Calu3 (cell line): ENCODE results near the gene P4HB.

- PRO-cap = unidirectional peak, minus-strand start at chr17:81860535
Observed at GRCh38 chr17:81860264-81860776, at the start of gene P4HB. P4HB (minus strand) TSS chr17:81860535.

GRCh38 chr17:81868439-81869169 is 2.5 kb downstream of the ARHGDIA start:
- PRO-cap = no peak

GRCh38 chr17:81889527-81890146 is 1.7 kb downstream of the ALYREF start:
- PRO-cap = no peak

DNA sequence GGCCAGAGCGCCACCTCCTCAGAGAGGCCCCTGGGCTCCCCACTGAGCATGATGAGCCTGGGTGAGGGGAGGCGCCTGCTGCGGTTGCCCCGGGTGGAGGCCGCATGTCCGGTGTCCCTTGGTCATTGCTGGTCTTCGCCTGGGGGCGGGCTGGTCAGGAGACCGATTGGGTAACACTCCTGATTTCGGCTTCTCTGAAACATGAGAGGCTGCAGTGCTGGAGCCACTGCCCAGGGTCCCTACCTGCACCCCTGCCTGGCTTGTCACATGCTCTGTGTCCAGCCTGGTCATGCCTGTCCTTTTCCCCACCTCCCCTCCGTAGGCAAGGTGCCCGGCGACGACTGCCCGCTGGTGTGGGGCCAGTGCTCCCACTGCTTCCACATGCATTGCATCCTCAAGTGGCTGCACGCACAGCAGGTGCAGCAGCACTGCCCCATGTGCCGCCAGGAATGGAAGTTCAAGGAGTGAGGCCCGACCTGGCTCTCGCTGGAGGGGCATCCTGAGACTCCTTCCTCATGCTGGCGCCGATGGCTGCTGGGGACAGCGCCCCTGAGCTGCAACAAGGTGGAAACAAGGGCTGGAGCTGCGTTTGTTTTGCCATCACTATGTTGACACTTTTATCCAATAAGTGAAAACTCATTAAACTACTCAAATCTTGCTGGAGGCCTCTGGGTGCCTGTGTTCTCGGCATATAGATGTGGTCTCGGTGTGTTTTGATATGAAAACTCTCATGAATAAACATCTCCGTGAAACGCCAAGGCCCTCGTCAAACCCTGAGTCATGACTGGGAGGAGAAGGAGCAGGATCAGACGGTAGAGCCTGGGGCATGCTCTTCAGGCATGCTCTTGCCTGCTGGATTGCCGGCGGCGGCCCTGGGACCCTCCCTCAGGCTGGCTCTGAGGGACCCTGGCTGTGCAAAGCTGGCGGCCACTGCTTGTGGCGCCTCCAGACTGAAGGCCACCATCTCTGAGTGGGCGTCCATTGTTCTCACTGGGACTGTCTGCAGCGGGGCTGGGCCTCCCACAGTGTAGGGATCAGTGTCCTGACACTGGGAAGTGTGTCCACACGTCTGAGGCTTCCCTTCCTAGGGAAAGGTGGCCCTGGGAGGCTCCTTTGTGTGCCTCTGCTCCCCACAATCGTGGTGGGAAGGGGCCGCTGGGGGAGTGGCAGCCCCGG is 2.1 kb upstream of the NPB start:
- PRO-cap = no peak

DNA sequence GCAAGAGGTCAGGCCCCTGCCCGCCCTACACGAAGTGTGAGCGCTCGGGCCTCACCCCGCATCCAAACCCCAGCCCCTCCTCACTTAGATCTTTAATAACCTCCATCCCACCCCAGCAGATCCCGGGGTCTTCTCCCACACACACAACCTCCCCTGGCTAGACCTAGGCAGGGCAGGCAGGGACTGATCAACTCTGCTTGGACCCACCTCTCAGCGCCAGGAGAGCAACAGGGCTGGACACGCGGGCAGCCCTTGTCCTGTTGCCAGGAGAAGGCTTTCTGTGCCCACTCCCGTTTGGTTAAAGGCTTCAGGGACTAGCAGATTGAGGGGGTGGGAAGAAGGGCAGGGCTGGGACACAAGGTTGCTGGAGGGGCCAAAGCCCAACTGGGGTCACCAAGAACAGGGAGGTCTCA is 477 bp upstream of the SIRT7 start:
- PRO-cap = no peak

DNA sequence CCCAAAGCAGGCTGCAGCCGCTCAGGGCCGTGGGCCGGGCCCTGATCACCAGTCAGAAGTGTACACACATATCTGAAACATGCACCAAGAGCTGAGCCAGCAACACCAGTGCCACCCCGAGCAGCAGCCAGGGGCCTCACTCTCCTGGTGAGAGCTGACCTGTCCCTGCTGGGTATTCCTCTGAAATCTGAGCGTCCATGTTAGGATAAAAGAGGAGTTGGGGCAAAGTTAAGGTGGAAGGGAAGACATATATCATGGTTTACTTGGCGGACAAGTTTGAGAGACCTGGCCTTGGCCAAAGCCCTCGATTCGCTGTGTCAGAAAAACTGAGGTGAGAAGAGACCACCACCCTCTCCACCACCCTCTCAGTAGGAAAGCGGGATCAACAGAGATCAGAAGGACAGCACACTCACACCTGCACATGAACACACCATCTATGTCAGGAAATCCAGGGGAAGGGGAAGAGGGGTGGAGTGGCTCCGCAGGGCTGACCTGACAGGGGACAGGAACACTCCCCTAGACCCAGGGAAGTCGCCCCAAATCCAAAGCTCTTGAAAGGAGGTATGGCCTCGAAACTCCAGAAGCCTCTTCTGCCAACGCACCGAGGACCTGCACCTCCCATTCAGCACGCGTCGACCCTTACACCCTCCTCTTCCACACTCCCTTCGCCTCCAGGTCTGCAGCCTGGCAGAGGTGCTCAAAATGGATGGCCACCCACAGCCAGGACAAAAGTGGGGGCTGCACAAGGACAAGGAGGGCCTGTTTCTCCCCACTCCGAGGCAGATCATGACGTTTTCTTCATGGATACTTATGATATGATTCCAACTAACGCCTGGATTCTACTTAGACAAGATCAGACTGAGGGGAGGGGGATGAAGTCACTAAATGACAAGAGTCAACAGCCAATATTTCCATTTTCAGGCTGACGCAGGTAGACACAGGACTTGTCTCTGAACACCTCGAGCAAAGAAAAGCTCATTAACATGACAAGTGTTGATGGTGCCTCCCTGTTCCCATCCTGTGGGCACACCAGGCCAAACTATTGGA is 1.7 kb upstream of the SIRT7 start:
- PRO-cap = unidirectional peak, minus-strand start at position 49 of the sequence

GRCh38 chr17:81959689-81960766 is 959 bp downstream of the NOTUM start:
- PRO-cap = no peak

- PRO-cap = no peak
Observed at GRCh38 chr17:82050581-82051234, 903 bp downstream of the RFNG start.

DNA sequence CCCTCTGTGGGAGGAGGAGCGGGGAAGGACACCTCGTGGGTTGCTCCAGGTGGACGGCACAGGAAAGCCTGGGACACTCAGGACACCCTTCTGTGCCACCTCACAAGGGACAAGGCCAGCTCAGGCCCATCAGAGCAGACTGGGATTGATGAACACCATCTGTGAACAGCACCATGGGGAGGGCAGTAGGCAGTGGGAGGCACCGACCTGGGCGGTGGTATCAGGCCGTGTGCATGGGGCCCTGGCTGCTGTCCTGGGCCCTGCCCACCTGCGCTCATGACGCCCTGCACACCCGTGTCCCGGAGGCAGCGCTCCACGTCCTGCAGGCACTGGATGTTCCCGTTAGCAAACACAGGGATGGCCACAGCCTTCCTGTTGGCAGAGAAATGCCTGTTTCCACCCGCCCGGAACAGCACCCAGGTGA is 4.2 kb downstream of the DUS1L start:
- PRO-cap = no peak

GRCh38 chr17:82081911-82083127 is 15.7 kb downstream of the FASN start:
- PRO-cap = no peak

- PRO-cap = no peak
Observed at GRCh38 chr17:82092195-82093151, 5.6 kb downstream of the FASN start.

DNA sequence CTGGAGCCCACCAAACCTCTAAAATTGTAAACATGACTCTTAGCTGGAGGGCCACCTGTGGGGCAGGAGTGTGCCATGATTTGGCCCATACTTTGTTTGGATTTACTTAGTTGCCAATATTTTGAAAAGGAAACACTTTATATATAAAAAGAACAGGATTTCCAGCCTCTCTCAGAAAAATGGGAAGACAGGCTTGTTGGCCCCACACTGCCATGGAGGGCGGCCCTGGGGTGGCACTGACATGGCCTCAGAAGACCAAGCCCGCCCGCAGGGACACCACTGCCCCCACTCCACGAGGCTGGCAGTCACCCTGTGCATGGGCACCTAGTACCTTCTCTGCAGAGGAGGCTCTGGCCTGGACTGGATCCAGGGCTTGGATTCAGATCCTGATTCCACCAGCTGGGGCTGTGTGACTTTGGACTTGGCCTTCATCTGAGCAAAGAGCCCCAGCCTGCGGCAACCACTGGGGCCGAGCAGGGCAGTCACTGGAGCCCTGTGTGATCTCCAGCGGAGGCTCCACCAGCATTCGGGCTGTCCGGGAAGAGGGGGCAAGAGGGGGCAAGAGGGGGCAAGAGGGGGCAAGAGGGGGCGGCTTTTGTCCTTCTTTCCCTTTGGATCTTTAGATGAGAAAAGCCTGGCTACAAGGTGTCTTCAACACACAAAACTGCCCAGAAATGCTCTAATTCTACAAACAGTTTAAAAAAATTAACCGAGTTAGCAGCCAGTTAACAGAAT is 16.9 kb upstream of the FASN start:
- PRO-cap = no peak

- PRO-cap = no peak
Observed at GRCh38 chr17:82153942-82154305, 55.9 kb upstream of the FASN start.

DNA sequence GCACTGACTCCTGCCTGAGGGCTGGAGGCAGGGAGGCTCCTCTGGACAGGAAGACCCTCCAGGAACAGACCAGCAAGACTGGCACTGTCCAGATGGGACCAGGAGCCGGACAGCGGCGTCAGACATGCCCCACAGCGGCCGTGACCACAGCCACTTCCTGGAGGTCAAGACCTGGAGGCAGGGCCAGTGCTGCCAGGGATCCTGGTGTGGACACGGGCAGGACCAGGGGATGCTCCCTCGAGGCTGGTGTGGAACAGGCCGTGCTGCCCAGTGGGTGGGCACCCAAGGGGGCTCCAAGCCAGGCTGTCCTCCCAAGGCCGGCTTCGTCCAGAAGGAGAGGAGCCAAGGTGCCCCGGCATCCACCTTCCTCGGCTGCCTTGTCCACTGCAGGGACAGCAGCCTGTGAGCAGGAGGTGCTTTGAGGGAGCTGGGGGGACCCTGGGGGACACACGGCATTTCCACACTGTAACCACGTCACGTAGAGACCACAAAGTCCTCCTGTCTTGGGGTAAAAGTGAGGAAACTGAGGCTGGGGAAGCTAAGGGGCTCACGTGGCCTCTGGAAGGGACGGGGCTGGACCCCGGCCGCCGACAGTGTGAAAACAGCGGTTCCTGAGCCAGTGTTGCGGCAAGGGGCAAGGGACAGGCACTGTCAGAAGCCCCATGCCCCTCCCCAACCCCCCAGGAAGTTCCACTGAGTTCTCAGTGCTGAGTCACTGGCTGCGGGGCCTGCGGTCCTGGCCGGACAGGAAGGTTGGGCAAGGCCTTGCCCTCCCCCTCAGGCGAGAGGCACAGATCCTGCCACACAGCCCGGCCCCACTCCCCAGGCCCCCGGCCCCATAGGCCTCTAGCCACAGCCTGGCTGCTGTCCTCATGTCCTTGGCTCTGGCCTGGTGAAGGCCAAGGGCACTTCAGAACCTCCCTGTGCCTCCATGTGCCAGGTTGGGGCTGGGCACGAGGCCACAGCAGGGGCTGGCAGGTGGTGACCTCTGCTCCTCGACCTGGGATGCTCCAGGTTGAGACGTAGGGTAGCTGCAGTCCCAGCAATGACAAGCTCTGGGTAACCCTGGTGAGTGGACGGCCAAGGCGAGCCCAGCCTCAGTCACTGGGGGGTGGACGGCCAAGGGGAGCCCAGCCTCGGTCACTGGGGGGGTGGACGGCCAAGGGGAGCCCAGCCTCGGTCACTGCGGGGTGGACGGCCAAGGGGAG is 4.9 kb upstream of the CCDC57 start:
- PRO-cap = no peak

GRCh38 chr17:82243382-82244057 is 14.7 kb downstream of the SLC16A3 start:
- PRO-cap = no peak

DNA sequence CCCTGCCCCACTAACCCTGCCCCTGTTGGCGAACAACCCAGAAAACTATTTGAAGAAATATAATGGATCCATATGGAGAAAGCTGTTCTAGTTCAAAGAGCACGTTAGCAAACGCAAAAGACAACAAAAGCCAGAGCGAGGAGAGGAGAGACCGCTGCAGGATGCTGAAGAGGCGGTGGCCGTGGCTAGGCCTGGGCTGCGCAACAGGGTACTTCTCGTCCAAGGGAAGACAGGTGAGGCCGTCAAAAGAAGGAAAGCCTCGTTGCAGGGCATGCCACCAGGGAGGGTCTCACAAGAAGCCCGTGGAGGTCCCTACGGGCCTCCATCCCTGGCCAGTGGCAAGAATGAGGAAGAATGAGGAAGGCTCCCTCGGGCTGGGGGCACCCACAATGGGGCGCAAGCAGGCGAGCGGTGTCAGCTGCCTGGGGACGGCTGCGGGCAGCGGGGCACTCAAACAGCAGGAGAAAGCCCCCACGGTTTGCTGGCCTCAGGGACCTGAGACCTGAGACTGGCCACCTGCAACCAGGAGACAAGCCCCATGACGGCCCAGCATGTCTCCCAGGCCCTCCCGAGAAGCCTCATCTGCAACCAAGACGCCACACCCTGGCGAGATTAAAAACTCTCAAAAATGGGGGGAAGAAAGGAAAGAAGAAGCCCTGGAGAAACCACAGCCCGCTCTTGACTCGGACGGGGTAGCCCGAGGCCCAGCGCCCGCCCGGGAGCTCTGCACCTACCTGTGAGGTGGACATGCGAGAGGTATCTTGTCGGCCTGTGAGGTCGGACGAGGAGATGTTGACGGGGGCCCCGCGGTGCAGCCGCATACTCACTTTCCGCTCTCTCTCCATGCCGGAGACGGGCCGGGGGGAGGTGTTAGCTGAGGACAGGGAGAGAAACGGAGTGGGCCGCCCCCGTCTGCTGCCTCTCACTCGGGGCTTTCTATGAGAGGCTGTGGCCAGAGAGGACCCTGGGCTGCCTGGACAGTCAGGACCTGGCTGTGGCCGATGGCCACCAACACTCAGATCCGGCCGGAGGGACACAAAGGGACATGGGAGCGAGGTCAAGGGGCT is 19.6 kb downstream of the SLC16A3 start:
- PRO-cap = no peak

GRCh38 chr17:82253324-82253831 is 20.1 kb downstream of the CSNK1D start:
- PRO-cap = no peak

DNA sequence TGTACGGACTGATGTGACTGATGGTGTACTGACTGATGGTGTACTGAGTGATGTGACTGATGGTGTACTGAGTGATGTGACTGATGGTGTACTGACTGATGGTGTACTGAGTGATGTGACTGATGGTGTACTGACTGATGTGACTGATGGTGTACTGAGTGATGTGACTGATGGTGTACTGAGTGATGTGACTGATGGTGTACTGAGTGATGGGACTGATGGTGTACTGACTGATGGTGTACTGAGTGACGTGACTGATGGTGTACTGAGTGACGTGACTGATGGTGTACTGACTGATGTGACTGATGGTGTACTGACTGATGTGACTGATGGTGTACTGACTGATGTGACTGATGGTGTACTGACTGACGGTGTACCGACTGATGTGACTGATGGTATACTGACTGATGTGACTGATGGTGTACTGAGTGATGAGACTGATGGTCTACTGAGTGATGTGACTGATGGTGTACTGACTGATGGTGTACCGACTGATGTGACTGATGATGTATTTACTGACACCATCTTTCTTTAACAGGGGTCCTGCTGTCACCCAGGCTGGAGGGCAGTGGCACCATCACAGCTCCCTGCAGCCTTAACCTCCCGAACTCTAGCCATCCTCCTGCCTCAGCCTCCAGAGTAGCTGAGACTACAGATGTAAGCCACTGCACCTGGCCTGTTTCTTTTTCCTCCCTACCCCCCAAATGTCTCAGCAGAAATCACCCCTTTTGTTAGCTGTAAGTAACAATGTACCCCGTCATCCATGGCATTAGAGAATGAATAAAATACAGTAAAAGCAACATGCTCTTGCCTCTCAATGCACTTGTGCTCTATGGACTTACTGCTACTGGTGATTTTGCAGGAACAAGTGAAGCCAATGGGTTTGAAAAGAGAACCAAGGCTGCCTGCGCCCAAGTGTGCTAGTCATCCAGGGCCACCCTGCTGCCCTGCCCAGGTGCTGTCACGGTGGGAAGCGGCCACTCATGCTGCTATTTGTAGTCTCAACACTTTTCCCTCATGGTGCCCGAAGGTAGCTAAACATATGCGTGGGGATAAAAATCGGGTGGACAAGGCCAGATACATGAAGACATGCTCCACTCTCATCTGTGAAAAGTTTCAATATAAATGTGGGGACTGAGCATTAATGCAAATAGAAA is 12.8 kb downstream of the CSNK1D start:
- PRO-cap = no peak

GRCh38 chr17:82292074-82293477 is 19.1 kb upstream of the CSNK1D start:
- PRO-cap = bidirectional peak, plus-strand start at chr17:82292976, minus-strand start at chr17:82292803

DNA sequence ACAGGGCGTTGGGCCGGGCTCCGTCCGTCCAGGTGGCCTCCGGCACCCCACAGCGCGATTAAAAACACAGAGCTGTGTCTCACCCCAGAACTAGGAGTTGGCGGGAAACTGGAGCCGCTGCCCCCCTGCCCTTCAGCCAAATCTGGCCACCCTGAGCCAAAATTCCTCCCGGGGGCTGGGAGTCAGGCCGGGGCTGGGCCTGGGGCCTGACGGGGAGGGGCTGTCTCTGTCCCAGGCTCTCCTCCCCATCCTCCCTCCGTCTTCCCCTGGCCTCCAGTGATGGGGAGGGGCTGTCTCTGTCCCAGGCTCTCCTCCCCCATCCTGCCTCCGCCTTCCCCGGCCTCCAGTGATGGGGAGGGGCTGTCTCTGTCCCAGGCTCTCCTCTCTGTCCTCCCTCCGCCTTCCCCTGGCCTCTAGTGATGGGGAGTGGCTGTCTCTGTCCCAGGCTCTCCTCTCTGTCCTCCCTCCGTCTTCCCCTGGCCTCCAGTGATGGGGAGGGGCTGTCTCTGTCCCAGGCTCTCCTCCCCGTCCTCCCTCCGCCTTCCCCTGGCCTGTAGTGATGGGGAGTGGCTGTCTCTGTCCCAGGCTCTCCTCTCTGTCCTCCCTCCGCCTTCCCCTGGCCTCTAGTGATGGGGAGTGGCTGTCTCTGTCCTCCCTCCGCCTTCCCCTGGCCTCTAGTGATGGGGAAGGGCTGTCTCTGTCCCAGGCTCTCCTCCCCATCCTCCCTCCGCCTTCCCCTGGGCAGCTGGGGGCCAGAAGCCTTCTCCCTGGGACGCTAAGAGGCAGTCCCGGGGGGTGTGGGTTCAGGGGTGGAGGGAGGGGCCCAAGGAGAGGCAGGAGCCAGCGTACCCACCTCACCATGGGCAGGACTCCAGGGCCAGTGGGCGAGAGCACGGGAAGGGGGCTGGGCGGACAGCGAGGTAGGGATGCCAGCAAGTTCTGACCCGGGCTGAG is 14.5 kb downstream of the UTS2R start:
- PRO-cap = no peak